SEM (cell line): ENCODE data around the genes HAUS7, ATP2B3, SRPK3 and IDH3G.

- PRO-cap: unidirectional peak, minus-strand start at chrX:153470291; unidirectional peak, minus-strand start at chrX:153470571
Observed at GRCh38 chrX:153469955-153471258, at the start of gene HAUS7. TSS of gene HAUS7 (minus strand) at chrX:153470576.

DNA sequence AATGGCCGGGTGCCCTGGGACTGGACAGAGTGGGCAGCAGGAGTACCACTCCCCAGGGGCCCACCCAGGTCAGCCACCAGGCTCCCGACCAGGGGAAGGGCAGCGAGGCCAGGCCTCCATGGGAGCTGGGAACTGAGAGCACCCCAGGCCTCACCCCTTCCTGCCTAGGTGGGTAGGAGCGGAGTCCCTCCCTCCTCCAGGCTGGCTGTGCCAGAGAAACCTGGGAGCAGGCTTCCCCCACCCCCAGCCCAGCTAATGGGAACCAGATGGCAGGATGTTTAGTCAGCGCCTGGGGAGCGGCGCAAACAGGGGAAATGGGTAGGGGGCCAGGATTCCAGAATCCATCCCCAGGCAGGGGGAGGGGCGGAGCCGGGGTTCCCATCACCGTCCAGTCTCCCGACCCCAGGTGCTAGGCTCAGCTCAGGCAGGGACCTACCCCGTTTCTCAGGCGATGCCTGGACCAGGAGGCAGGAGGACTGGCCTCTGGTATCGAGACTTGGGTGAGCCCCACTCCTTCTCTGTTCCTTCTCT lies 6.7 kb upstream of the HAUS7 start:
- PRO-cap: no peak

DNA sequence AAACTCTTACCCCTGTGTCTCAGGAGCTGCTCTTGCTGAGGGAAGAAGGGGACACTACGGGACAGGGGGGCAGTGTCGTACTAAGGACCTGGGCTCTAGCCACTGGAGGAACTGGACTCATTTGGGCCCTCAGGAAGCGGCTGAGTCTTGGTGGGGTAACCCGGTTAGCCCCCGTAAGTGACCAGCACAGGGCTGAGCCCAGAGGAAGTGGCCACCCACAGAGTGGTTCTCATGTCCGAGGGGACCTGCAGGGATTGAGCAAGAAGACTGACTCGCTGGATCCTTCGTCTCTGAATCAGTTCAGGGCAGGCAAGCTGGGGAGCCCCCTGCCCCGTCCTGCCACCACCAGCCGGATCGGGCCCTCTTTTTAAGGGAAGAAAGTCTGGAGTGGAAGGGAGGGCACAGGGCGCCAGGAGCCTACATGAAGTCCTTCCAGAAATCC lies 741 bp upstream of the BGN start:
- PRO-cap: no peak

GRCh38 chrX:153517267-153517871 lies at the start of gene ATP2B3:
TSS of gene ATP2B3 (plus strand) at chrX:153517642.
- PRO-cap: no peak

GRCh38 chrX:153723170-153724001 lies 801 bp downstream of the BCAP31 start:
- PRO-cap: bidirectional peak, plus-strand start at chrX:153723966, minus-strand start at chrX:153723802

DNA sequence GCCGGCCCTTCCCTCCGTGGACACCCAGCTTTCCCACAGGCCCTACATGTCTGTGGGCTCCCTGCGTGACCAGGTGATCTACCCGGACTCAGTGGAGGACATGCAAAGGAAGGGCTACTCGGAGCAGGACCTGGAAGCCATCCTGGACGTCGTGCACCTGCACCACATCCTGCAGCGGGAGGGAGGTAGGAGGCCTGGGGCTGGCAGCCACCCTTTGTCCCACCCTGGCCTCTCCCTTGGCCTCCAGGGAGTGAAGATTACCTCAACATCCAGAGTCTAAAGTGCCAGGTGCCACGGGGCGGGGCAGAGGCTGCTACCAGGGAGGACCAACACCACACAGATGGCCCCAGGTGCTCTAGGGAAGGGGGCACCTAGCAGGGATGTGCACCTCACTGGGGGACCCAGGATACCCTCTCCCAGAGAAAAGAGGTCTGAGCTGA lies 15.9 kb downstream of the ABCD1 start:
- PRO-cap: no peak

DNA sequence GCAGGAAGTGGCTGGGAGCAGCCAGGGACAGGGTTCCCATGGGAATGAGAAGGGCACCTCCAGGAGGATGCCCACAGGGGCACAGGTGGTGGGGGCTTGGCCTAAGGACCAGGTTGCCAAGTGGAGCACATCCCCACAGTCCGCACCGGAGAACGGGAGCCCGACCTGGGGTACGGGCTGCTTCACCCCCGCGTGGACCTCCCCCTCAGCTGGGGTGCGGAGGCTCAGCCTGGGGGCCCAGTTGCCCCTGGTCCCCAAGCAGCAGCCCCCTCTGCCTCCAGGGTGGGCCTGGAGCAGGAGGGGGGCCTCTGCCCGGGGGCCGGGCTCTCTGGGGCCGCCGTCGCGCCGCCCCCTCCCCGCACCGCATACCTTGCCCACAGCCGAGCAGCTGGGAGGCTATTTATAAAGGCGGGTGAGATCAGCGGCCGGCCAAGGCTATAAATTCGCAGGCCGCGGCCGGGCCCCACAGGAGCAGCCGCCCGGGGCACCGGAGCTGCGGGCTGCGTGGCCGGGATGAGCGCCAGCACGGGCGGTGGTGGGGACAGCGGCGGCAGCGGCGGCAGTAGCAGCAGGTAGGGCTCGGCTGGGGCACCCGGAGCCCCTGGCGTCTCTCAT lies at the start of gene SRPK3:
Gene SRPK3, plus strand, starts transcription at position 468 of the 615 bp plus-strand sequence.
- PRO-cap: bidirectional peak, plus-strand start at position 468 of the sequence, minus-strand start at position 367 of the sequence

GRCh38 chrX:153793657-153794816 lies at the start of gene IDH3G:
TSS of gene IDH3G (minus strand) at chrX:153794375.
- PRO-cap: bidirectional peak, plus-strand start at chrX:153794658, minus-strand start at chrX:153794336

GRCh38 chrX:153830777-153831541 lies 615 bp upstream of the PDZD4 start:
- PRO-cap: no peak

DNA sequence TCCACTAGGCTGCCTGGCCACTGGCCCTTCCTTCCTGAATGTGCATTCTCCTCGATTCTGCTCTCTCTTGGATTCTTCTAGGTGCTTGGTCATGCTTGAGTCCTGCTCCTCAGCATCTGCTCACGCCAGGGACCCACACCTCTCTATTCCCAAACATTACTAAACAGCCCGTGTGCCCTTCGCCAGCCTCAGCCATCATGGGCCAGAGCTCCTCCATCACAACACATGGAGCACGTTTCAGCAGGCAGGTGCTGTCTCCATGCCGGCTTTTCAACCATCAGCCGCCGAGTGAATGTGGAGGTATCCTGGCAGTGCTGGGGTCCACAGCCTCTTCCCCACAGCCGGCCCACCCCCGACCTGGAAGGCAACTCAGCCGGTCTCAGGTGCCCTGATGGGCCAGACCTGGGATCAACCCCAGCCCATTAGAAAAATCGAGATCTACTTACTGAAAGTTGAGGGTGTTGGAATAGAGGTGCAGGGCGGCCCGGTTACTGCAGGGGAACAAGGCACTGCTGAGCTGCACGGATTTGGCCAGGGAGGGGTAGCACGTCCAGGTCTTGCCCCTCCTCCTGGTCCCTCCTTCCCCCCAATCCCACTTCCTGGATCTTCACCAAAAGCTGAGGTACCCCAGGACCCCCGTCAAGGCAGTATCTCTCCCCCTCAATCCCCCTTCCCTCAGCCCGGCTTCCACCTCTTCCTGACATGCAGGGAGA lies 3.1 kb downstream of the NAA10 start:
- PRO-cap: no peak

DNA sequence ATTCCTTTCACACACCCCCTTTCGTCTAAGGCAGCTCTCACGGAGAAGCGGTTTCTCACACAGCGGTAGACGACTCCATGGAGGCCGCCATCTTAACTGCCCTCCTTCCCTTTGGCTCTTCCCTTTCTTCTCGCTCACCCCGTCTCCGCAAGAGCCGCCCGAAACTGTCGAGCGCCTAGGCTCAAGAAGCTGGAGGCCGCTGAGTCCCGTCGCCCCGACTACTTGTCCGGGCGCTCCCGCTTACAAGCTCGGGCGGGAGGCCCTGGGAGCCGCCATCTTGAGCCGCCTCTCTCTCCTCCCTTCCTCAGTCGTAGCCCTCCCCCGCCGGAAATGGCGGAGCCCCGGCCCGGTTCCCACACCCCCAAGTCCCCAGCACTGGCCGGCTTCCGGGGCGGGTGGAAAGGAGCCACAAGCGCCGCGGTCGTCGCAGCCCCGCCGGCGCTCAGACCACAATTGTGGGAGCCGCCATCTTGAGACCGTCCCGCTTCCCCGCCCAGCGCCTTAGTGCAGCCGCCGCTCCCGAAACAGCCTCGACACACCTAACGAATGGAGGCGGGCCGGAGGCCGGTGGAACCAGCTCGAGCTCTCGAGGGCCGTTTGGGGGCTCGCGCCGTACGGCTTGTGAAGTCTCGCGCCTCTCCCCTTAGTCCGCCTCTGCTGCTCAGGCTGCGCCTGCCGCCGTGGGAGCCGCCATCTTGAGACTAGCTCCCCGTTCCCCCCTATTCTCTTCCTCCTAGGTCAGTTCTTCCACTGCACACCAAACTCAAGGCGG lies 535 bp downstream of the HCFC1 start:
- PRO-cap: bidirectional peak, plus-strand start at position 445 of the sequence, minus-strand start at position 332 of the sequence; bidirectional peak, plus-strand start at position 533 of the sequence, minus-strand start at position 548 of the sequence

- PRO-cap: no peak
Observed at GRCh38 chrX:154012834-154014019, 6.5 kb downstream of the IRAK1 start.

DNA sequence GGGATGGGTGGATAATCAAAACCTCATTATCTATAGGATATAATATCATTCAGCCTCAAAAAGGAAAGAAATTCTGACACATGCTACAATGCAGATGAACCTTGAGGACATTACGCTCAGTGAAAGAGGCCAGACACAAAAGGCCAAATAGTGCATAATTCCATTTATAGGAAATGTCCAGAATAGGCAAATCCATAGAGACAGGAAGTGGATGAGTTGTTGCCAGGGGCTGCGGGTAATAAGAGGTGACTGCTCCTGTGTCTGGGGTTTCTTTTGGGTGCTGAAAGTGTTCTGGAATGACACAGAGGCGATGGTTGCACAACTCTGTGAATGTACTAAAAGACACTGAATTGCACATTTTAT lies 23.2 kb upstream of the IRAK1 start:
- PRO-cap: no peak

DNA sequence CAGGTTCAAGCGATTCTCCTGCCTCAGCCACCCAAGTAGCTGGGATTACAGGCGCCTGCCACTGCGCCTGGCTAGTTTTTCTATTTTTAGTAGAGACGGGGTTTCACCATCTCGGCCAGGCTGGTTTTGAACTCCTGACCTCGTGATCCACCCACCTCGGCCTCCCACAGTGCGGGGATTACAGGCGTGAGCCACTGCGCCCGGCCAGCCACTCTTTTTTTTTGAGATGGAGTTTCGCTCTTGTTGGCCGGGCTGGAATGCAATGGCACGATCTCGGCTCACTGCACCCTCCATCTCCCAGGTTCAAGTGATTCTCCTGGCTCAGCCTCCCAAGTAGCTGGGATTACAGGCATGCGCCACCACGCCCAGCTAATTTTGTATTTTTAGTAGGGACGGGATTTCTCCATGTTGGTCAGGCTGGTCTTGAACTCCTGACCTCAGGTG lies 32.9 kb upstream of the IRAK1 start:
- PRO-cap: no peak

GRCh38 chrX:154056733-154057294 lies 37.1 kb upstream of the IRAK1 start:
- PRO-cap: no peak

DNA sequence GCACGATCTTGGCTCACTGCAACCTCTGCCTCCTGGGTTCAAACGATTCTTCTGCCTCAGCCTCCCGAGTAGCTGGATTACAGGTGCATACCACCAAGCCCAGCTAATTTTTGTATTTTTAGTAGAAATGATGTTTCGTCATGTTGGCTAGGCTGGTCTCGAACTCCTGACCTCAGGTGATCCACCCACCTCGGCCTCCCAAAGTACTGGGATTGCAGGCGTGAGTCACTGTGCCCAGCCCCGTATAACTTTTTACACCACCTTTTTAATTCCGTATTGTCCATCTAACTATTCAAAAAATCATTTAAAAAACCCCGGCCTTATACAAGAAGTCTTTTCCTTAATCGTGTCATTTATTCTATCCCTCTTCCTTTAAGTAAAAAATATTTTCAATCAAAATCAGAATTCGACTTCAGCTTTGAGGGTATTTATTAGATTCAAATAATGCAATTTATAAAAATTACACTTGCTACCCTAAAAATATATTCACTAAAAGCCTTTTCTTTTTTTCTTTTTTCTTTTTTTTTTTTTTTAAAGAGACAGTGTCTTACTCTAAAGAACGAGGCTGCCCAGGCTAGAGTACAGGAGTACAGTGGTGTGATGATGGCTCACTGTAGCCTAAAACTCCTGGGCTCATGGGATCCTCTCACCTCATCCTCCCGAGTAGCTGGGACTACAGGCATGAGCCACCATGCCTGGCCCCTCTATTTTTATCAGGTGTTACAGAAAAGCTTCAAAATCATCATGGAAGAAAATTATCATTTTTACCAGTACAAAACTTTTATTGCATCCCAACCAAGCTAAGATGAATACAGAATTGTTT lies 10.3 kb downstream of the MECP2 start:
- PRO-cap: no peak

DNA sequence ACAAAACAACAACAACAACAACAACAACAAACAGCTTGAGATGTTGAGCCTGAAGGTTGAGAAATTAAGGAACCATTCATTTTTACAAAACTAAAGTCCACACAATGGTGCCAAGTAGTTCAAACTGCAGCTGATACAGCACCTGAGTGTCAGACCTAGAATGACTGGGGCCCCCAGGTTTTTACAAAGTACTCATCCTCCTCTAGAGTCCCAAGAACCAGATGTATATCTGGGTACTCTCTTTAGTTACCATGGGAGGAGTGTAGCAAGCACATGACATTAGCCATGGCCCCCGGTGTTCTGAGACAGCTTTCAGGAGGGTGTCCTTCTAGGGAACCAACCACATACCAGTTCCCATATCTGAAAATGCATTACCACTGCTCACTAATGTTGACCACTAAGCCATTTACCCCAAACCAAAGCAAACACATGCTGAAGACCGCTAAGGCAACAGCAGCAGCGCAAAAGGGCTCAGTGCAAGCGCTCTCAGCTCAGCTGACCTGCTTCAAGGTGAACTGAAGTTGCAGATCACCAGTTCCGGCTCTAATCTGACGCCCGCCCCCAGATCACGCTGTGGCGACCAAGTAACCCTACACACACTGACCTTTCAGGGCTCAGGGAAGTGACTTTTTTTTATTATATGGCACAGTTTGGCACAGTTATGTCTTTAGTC lies 6.0 kb downstream of the MECP2 start:
- PRO-cap: no peak

GRCh38 chrX:154326914-154327960 lies 31.6 kb downstream of the TKTL1 start:
- PRO-cap: no peak

GRCh38 chrX:154334094-154334405 lies 38.5 kb downstream of the TKTL1 start:
- PRO-cap: no peak

DNA sequence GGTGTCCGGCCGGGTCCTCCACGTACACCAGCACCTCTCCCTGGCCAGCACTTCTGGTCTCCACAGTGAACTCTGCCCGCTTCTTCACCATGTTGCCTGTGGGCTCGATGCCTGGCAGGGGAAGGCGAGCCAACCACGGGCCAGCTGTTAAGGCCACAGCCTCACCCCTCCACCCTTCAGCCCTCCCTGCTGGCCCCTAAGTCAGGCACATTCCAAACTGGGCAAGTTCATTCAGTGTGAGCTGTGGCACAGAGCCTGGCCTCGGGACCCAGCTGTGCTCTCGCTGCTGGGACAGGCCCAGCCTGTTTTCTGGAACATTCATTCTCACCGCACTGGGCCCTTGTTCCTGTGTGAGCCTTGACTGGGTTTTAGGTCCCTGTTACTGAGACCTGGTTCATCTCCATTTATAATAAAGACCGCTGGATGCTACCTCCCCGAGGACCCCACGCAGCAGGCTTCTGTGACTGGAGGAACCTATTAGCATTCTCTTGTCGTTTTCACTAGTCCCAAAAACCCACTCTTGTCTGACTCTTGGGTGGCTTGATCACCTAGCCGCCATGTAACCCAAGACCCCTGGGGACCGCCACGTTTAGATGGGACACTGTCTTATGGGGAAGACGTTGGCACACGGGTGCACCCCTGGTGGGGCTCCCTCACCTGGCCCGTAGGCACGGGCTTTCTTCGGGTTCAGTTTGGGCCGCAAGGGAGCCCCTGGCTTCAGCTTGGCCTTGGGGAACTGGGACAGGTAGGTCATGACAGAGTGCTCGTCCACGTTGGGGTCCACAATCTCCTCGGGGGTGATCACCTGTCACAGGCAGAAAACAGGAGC lies 7.5 kb downstream of the FLNA start:
- PRO-cap: no peak